Measurements from ENCODE around the gene F12.

- PRO-cap: no peak
- RAMPAGE, long total RNA, 4 experiments: no peak in any of the 4 experiments
These were observed 10.6 kb downstream of the NSD1 start for GRCh38 chr5:177144052-177144661.

DNA sequence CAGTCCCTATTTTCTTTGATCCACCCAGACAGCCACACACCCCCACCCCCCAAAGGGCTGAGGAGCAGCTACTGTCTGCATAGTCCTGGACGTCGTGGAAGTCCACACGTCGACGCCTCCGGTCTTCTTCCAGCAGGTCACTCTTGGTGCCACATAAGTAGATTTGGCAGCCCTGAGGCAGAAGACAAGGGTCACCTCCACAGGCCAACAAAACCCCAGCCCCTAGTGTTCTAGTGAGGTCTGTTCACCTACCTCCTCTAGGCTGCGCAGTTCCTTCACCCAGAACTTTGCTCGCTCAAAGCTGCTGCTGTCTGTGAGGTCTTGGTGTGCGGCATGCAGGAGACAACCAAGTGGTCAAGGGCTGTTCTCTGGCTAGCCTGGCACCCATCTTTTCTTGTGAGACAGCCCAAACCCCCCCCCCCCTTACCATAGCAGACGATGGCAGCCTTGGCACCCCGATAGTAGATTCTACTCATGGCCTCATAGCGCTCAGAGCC lies 1.1 kb downstream of the RAB24 start:
- PRO-cap: no peak
- RAMPAGE, long total RNA, 4 experiments: no peak in any of the 4 experiments

- PRO-cap: no peak
- RAMPAGE, long total RNA, 4 experiments: no peak in any of the 4 experiments
These were observed 7.9 kb upstream of the MXD3 start for GRCh38 chr5:177319518-177320104.

- PRO-cap: bidirectional peak, plus-strand start at chr5:177400141, minus-strand start at chr5:177400022
- RAMPAGE, long total RNA, 4 experiments: no peak in any of the 4 experiments
These were observed 564 bp downstream of the PFN3 start for GRCh38 chr5:177399776-177400418.

DNA sequence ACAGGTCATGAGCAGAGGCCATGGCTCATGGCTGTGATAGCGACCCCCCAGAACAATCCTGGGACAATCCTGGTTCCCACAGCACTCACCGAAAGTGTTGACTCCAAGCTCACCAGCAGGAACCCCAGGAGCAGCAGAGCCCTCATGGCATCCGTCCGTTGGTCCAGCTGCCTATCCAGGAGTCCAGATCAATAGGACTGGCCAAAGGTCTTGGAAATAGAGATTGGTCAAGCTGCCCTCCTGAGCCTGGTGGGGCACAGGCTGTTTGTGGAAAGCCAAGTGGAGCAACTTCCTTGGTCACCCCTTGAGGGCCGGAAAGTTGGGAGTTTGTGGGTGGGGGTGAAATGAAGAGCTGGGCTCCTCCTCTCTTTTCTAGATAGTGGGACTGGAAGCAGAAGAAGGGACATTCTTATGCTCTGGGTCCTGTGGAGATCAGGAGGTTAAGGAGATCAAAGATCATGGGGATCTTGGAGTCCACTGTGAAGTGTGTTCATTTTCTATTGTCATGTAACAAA lies at the start of gene F12:
TSS of gene F12 (minus strand) at position 183 of the 515 bp plus-strand sequence.
- PRO-cap: no peak
- RAMPAGE, long total RNA, 4 experiments: no peak in any of the 4 experiments

GRCh38 chr5:177446001-177446256 lies 685 bp upstream of the PRR7 start:
- PRO-cap: unidirectional peak, plus-strand start at chr5:177446231
- RAMPAGE, long total RNA, 4 experiments: no peak in any of the 4 experiments

- PRO-cap: no peak
- RAMPAGE, long total RNA, 4 experiments: no peak in any of the 4 experiments
These were observed 6.6 kb downstream of the PRR7 start for GRCh38 chr5:177452996-177453806.

- PRO-cap: no peak
- RAMPAGE, long total RNA, 4 experiments: no peak in any of the 4 experiments
These were observed 11.7 kb downstream of the PRR7 start for GRCh38 chr5:177458248-177458778.

DNA sequence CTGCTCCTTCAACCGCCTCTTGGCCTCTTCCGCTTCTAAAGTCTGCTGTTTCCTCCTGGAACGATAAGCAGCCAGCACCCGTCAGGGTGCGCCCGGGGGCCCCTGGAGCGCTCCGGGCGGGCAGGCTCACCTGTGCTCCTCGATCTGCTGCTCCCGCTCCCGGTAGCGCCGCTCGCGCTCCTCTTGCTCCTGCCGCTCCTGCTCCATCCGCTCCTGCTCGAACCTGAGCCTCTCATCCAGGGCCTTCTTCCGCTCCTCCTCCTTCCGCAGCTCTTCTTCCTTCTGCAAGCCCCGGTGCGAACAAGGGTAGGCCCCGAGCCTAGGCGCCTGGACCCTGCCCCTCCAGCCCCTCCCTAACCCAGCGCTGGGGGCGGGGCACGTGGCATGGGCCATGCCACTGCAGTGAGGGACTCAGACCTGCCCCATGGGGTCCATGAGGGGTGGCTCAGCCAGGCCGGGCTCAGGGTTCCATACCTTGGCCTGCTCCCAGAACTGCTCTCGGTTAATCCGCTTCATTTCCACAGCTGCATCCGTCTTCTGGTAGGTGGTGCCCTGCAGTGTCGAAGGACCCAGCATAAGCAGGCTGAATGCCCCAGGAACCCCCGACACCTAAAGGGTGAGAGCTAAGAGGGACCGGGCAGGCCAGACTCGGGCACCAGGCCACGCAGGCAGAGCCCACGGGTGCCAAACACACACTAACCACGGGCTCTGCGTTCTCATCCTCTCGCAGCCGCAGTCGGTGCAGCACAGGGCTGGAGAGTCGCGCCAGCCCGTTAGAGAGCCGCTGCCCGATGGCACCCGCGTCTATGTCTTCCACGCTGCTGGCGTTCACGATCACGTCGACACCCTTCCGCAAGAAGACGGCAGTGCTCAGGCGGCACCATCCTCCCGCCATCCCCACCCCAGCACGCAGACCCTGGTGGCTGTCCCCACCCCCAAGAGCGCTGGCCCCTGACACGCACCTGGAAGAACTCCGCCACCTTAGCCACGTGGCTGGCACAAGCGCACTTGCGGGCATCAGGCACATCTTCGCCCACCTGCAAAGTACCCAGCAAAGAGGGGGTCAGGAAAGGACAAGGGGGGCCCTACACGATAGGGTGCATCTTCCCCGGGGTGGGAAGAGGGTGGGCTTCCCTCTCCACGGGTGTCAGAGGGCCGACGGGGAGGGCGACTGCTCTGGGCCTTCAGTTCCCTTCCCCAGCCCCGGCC lies 6.2 kb downstream of the DBN1 start:
- PRO-cap: no peak
- RAMPAGE, long total RNA, 4 experiments: start-site peak on the minus strand in 4 of 4 experiments, centred at positions 301 to 790 of the sequence, 9 to 48 reads per replicate

DNA sequence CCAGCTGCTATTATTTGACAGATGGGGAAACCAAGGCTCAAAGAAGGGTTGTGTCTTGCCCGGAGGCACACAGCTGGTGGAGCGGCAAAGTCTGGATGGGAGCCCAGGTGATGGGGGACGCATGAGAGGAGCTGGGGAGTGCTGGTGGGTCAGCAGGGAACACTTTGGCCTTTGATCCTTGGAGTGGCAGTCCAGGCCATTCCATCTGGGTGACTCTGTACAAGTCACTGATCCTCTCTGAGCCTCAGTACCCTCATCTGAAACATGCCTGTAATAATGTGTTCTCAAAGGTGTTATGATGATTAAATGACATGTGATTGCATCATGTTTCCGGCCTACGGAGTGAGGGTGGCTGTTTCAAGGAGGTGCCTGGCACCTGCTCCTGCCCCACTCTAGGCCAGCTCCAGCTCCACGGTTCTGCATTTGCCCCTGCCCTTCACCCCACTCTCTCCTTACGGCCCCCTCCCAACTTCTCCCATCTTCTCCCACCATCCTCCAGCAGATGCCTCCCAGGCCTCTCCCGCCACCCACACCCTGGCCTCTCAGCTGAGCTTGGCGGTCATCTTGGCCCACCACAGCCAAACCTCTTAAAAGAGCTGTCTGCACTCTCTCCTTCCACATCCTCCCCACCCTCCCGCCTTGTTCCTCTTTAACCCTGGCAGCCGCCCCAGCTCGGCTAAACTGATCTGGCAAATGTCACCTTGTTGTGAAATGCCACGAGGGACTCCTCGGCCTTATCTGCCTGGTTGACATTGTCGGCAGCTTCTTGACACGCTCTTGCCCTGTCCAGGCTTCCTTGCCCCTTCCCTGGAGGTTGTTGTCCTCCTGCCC lies 5.6 kb upstream of the DBN1 start:
- PRO-cap: no peak
- RAMPAGE, long total RNA, 4 experiments: no peak in any of the 4 experiments

DNA sequence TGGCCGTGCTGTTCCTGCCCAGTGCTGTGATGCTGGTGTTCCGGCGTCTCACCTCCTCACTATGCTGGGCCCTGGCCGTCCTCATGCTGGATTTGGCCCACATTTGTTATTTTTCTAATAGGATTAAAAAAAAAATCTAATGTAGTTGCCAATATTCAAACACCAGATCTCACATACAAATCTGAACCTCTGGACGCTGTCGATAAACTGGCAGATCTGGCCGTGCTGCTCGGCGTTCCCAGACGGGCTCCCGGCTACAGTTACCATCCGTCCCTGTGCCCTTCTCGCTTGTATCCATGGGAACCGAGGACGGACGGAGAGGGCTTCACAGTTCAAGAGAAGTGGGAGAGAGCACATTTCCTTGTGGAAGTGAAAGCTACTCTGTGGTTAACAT lies 6.2 kb upstream of the DBN1 start:
- PRO-cap: no peak
- RAMPAGE, long total RNA, 4 experiments: no peak in any of the 4 experiments

GRCh38 chr5:177502087-177502784 lies 4.8 kb upstream of the PDLIM7 start:
- PRO-cap: no peak
- RAMPAGE, long total RNA, 4 experiments: no peak in any of the 4 experiments

GRCh38 chr5:177546087-177546981 lies 8.0 kb downstream of the FAM193B start:
- PRO-cap: no peak
- RAMPAGE, long total RNA, 4 experiments: no peak in any of the 4 experiments

DNA sequence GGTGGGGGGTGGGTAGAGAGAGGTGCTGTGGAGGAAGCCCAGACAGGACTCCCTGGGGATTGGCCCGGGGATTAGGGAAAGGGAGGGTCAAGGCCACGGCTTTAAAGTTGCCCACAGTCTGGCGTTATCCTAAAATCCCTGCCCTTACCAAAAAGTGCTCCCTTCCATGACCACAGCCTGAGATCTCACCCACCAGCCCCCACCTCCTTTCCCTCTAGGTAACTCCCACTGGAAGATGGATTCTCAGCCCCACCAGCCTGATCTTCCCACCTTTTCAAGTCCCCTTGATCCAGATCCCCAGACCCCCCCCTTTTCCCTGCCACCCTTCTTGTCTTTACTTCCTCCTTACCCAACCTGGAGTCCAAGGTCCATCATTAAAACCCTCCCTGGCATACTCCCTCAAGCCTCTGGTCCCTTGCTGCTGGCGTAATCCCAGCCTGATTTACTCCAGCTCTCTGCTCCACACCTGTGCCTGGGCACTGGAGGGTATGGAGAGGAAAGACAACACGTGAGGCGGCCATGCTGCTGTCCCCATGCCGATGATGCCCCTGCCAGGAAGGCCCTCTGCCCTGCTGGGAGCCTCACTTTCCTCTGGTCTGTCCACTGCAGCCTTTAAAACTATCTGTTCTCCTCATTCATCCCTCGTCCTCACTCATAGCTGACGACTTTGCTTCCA lies 5.0 kb downstream of the B4GALT7 start:
- PRO-cap: no peak
- RAMPAGE, long total RNA, 4 experiments: no peak in any of the 4 experiments

GRCh38 chr5:177607256-177608263 lies 7.6 kb downstream of the B4GALT7 start:
- PRO-cap: no peak
- RAMPAGE, long total RNA, 4 experiments: no peak in any of the 4 experiments

GRCh38 chr5:177944292-177944737 lies 51.7 kb downstream of the PROP1 start:
- PRO-cap: no peak
- RAMPAGE, long total RNA, 4 experiments: no peak in any of the 4 experiments

GRCh38 chr5:178127266-178127833 lies 3.5 kb upstream of the RMND5B start:
- PRO-cap: no peak
- RAMPAGE, long total RNA, 4 experiments: no peak in any of the 4 experiments

- PRO-cap: no peak
- RAMPAGE, long total RNA, 4 experiments: no peak in any of the 4 experiments
These were observed 6.7 kb upstream of the PHYKPL start for GRCh38 chr5:178239360-178239715.

DNA sequence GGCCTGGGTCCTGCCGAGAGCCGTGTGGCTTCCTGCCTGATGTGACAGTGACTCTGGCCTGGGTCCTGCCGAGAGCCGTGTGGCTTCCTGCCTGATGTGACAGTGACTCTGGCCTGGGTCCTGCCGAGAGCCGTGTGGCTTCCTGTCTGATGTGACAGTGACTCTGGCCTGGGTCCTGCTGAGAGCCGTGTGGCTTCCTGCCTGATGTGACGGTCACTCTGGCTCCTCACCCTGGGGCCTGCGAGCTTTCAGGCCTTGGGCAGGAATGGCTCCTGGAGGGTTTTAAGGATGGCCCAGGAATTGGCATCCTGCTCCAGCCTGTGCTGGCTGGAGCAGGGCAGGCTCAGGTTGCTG lies 7.1 kb upstream of the PHYKPL start:
- PRO-cap: no peak
- RAMPAGE, long total RNA, 4 experiments: no peak in any of the 4 experiments

- PRO-cap: no peak
- RAMPAGE, long total RNA, 4 experiments: no peak in any of the 4 experiments
These were observed 52.4 kb upstream of the PHYKPL start for GRCh38 chr5:178284986-178285461.

All from Peyer's patch (tissue), 4 donors.